ENCODE measurements around the gene ACADM.

- RRBS, result no CpG with 5 or more reads among the region's 5 CpGs
Observed at GRCh38 chr1:74470761-74471241, 41.6 kb downstream of the LRRC53 start.

DNA sequence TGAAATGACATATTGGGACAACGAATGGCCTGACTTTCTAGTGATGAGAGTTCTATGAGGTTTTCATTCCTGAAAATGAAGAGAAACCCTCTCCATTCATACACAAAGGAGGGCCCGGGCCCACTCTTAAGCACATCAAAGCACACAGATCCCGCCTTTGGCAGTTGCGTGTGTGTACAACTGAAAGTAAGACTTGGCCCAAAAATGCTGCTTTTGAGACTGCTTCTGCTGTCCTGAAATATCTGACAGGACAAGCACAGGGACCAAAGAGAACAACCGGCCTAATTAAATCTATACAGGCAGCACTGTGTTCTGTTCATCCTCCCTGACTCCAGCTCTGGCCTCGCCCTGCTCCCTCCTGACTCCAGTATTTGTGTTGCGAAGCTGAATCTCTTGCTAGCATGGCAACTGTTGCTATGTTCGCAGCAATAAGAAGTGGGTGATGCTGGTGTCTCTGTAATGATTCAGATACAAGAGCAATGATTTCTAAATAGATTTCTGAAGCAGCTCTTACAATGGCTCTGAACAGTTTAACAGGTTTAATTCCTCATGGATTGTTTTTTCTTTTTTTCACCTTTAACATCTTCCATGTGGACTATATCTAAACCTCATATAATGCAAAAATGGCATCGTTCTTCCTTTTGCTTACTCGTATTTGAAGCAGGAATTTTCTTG is 7.3 kb downstream of the LRRC53 start:
- RRBS, result no CpG with 5 or more reads among the region's 10 CpGs

DNA sequence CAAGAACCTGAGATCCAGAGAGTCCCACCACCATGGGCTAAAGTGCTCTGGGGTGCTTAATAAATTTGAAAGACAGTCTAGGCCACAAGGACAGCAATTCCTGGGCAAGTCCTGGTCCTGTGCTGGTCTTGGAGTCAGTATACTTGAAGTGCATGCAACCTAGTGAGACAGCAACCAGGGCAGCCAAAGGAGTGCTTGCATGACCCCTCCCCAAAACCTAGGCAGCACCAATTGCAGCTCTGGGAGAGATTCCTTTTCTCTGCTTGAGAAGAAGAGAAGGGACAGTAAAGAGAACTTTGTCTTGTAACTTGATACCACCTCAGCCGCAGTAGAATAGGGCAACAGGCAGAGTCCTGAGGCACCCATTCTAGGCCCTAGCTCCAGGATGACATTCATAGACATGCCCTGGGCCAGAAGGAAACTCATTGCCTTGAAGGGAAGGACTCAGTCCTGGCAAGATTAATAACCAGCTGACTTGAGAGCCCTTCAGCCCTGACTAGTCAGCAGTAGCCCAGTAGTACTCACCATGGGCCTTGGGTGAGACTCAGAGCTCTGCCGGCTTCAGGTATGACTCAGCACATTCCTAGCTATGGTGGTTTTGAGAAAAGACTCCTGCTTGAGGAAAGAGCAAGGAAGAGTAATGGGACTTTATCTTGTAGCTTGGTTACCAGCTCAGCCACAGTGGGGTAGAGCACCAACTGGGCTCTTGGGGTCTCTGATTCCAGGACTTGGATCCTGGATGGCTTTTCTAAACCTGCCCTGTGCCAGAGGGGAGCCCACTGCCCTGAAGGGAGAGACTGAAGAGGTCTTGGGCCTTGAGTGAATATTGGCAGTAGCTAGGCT is 51.8 kb upstream of the ACADM start:
- RRBS, result no CpG with 5 or more reads among the region's 2 CpGs

DNA sequence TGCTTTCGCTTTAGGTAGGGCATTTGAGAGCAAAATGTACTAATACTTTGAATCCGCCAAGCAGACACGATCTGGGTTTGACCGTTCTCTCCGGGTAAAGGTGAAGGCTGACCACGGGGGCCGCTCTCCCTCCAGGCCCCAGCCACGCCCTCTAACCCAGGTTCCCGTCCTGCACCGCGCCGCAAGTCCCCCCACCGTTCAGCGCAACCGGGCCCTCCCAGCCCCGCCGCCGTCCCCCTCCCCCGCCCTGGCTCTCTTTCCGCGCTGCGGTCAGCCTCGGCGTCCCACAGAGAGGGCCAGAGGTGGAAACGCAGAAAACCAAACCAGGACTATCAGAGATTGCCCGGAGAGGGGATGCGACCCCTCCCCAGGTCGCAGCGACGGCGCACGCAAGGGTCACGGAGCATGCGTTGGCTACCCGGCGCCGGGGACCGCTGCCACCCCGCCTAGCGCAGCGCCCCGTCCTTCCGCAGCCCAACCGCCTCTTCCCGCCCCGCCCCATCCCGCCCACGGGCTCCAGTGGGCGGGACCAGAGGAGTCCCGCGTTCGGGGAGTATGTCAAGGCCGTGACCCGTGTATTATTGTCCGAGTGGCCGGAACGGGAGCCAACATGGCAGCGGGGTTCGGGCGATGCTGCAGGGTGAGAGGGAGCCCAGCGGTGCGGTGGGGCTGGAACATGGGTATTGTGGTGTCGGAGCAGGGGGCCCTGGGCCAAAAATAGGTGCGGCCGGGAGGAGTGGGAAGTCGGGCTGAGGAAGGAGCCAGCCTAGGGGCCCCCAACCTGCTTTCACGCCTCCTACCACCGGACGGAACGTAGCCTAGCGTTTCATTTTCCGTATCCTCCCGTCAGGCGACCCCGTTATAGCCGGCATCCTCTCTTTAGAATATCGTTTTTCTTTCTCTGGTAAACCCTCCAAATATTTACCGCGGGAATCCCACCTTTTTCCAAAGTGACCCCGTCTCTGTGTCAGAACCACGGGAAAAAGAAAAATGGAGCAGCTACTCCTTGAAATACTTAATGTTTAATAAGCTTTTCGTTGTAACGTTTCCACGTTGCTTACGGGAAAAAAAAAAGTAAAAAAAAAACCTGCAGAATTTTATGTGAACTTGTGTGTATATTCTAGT is at the start of gene ACADM:
Gene ACADM (plus strand): TSS at position 532 of the 1,125 bp plus-strand sequence.
- RRBS, result 2% methylated on average over 29 of the region's 85 CpGs

- RRBS, result no CpG with 5 or more reads among the region's 6 CpGs
Observed at GRCh38 chr1:76052910-76053609, 21.5 kb upstream of the ST6GALNAC3 start.

DNA sequence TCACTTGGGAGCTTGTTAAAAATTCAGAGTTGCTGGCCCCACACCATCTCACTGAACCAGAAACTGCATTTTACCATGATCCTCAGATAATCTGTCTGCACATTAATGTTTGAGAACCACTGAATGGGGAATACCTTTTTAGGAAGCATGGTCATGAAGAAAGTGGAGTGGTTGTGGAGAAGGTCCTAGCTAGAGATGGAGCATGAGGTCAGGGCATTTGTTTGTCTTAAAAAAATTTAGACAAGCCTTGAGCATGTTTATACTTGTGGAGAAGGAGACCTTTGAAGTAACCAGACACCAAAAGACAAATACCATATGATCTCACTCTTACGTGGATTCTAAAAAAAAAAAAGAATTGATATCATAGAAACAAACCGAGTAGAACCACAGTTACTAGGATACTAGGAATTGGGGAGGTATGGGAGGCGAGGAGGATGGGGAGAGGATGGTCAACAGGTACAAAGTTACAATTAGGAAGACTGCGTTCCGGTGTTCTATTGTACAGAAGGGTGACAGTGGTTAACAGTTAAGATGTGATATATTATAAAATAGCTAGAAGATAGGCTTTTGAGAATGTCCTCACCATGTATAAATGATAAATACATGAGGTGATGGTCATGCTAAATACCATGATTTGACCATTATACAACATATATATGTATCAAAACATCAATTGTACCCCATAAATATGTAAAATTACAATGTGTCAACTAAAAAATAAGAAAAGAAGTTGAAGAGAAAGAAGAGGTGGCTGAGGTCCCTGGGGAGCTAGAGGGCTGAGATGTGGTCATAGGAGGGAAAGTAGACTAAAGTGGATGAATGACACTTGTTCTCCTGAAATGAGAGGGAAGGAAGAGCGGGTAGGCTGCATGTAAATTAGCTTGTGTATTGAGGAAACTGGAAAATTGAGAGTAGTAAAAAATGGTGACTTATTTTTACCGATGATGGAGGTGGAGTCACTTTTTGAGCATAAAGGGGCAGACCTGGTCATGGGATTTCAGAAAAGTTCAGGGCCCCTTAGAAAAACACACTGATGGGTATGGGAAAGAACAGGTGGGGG is 116.7 kb downstream of the ST6GALNAC3 start:
- RRBS, result no CpG with 5 or more reads among the region's 7 CpGs

GRCh38 chr1:76285705-76286167 is 211.2 kb downstream of the ST6GALNAC3 start:
- RRBS, result no CpG with 5 or more reads among the region's 4 CpGs

- RRBS, result 1% methylated on average over 9 of the region's 52 CpGs
Observed at GRCh38 chr1:77282289-77283229, 740 bp downstream of the AK5 start.

GRCh38 chr1:77468438-77468980 is 186.7 kb downstream of the AK5 start:
- RRBS, result no CpG with 5 or more reads among the region's 3 CpGs

- RRBS, result no CpG with 5 or more reads among the region's 9 CpGs
Observed at GRCh38 chr1:77889650-77890246, 1.3 kb downstream of the NEXN start.

GRCh38 chr1:78070525-78071041 is 24.8 kb downstream of the GIPC2 start:
- RRBS, result no CpG with 5 or more reads among the region's 2 CpGs

GRCh38 chr1:78223233-78223958 is 177.6 kb downstream of the GIPC2 start:
- RRBS, result no CpG with 5 or more reads among the region's 5 CpGs

GRCh38 chr1:78650179-78650789 is 653 bp downstream of the IFI44 start:
- RRBS, result no CpG with 5 or more reads among the region's 6 CpGs

DNA sequence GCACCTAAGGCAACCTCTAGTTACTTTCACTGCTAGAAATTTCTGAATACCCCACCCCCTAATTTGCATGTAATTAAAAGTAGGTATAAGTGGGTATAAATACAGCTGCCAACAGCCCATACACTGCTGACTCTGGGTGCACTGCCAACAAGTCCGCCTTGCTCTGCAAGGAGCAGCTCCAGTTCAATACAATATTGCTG is 981.8 kb downstream of the ADGRL2 start:
- RRBS, result no CpG with 5 or more reads among the region's 1 CpG

- RRBS, result no CpG with 5 or more reads among the region's 11 CpGs
Observed at GRCh38 chr1:84164110-84165102, 20.3 kb downstream of the PRKACB start.

GRCh38 chr1:84430473-84431074 is 32.3 kb downstream of the DNASE2B start:
- RRBS, result no CpG with 5 or more reads among the region's 3 CpGs

DNA sequence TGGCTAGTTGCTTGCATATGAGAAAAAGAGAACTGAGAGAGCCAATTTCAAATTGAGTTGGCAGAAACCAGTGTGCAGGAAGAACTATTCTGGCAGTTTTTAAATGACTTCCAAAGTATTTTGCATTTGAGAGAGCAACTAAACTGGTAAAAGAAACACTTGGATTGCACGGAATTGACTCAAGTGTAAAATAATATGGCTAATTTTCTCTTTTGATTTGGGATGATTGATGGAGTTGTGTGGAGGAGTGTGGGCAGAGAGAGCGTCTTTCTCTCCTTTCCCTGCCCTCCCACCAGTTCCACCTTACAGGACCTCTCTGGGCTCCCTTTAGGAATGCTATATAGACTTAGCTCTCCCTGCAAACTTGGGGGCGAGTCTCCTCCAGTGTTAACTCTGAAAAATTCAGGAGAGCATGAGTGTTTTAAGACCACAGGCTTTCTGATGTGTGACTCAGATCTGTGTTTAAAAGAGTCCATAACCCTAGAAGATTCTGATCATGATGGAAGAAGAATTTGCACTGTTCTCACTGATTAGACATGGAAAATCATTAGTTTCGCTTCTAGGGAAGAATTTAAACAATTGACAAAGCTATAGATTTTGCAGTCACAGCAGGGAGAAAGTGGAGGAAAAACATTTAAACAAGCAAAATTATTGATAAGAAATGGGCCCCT is 24.8 kb upstream of the CTBS start:
- RRBS, result no CpG with 5 or more reads among the region's 4 CpGs

GRCh38 chr1:84720380-84720778 is 30.1 kb upstream of the SSX2IP start:
- RRBS, result no CpG with 5 or more reads among the region's 3 CpGs

- RRBS, result no CpG with 5 or more reads among the region's 2 CpGs
Observed at GRCh38 chr1:85198795-85199414, 1.9 kb downstream of the SYDE2 start.